Bile duct (tissue), 1 donor: ENCODE results near the genes TUBD1, CA4 and BRIP1.

- PRO-cap, result no peak
Observed at GRCh38 chr17:59350708-59351062, 19.2 kb downstream of the YPEL2 start.

- PRO-cap, result no peak
Observed at GRCh38 chr17:59369311-59369822, 37.9 kb downstream of the YPEL2 start.

- PRO-cap, result no peak
Observed at GRCh38 chr17:59436776-59437406, 105.4 kb downstream of the YPEL2 start.

DNA sequence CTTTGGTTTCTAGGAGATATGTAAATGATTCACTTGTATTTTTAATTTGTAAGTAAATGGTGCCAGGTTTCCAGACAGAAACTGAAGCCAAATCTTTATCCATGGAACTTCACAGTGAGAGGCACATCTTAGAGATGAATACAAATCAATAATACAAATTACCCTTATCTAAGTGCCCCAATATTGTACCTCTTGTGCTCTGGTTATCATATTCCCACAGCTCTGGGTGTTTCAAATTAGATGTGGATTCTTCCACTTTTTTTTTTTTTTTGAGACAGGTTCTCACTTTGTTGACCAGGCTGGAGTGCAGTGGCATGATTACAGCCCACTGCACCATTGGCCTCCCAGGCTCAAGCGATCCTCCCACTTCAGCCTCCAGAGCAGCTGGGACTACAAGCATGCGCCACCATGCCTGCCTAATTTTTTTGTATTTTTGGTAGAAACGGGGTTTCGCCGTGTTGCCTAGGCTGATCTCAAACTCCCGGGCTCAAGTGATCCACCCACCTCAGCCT, 38.0 kb upstream of the DHX40 start:
- PRO-cap, result no peak

- PRO-cap, result no peak
Observed at GRCh38 chr17:59616369-59616819, 3.3 kb upstream of the CLTC start.

DNA sequence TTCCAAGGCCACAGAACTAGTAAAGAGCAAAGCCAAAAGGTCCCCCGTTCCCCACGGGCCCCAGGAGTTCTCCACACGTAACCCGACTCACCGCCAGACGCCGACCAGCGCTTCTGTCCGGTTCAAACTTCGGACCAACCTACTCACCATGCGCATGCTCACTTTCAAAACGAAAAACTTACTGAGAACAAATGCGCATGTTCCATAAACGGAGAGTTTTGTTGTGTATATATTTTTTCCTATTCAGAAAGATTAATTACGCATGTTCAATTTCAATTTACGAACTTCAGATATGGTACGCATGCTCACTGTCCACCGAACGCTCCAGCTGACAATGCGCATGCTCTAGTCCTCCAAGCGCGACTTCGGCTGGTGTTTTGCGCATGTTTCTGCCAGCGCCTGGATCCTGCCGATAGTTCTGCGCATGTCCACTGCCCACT, at the start of gene TUBD1:
Gene TUBD1 (minus strand): TSS at position 338 of the 440 bp plus-strand sequence.
- PRO-cap, result bidirectional peak, plus-strand start outside the sequence, minus-strand start at position 115 of the sequence

DNA sequence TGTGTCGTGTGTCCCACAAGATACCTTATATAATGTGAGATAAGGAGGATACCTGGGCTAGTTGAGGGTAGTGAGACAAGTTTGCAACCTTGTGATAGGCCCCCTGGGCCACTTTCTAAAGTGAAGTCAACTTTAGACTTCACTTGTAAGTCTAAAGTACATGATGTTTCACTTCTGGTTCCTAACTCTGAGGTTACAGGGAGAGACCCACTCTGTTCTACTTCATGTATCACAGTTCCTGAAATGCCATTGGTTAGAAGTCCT, 10.7 kb upstream of the HEATR6 start:
- PRO-cap, result no peak

- PRO-cap, result unidirectional peak, minus-strand start at chr17:60135644
Observed at GRCh38 chr17:60135452-60136058, 14.2 kb upstream of the CA4 start.

DNA sequence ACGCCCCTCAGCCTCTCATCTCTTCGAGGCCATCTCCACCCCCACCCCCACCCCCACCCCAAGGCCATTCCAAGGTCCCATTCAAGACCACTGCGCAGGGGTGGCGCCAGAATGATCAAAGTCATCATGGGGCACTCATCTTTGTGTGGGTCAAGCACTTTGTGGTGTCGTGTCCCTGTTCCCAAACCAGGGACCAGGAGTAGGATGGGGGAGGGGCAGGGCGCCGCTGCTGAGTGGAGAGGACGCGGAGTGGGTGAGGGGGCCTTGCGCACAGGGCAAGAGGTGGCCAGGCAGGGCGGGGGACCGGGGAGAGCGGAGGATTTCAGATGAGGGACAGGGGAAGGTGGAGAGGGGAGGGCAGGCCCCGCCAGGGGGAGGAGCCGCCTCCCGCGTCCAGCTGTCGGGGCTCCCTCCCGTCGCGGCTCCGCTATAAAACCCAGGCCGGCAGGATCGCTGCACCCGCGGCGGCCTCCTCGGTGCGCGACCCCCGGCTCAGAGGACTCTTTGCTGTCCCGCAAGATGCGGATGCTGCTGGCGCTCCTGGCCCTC, at the start of gene CA4:
Gene CA4 (plus strand): TSS at position 458 of the 549 bp plus-strand sequence.
- PRO-cap, result unidirectional peak, plus-strand start at position 458 of the sequence

DNA sequence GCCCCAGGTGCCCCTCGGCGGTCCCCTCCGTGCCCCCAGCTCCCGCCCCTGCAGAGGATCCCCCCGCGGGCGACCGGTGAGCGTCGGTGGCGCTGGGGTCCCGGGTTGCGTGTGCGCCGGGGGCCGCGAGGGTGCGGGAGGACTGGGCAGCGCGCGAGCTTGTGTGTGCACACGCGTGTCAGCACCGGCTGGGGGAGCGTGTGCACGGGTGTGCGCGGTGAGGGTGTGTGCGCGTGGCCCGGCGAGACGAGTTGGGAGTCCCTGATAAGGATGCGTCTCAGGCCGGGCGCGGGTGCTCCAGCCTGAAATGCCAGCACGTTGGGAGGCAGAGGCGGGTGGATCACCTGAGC, 313 bp downstream of the CA4 start:
- PRO-cap, result no peak

DNA sequence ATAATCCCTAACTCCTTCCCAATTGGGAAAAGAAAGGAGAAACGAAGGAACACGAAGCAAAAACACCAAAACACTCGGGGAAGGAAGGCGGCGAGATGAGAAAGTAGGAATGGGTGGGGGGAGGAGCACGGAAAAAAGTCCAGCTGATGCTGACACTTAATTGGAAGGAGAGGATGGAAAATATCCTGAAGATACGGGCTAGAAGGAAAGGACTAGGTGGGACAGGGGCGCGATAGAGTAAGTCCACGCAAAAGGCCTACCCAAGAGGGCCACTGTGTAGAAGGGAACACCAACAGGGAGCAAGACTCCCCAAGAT, 811 bp downstream of the APPBP2 start:
- PRO-cap, result no peak

GRCh38 chr17:60573422-60573993, 26.5 kb upstream of the PPM1D start:
- PRO-cap, result no peak

GRCh38 chr17:61196068-61196912, 203.4 kb upstream of the TBX2 start:
- PRO-cap, result no peak

GRCh38 chr17:61335879-61336382, 63.7 kb upstream of the TBX2 start:
- PRO-cap, result unidirectional peak, minus-strand start at chr17:61336119

DNA sequence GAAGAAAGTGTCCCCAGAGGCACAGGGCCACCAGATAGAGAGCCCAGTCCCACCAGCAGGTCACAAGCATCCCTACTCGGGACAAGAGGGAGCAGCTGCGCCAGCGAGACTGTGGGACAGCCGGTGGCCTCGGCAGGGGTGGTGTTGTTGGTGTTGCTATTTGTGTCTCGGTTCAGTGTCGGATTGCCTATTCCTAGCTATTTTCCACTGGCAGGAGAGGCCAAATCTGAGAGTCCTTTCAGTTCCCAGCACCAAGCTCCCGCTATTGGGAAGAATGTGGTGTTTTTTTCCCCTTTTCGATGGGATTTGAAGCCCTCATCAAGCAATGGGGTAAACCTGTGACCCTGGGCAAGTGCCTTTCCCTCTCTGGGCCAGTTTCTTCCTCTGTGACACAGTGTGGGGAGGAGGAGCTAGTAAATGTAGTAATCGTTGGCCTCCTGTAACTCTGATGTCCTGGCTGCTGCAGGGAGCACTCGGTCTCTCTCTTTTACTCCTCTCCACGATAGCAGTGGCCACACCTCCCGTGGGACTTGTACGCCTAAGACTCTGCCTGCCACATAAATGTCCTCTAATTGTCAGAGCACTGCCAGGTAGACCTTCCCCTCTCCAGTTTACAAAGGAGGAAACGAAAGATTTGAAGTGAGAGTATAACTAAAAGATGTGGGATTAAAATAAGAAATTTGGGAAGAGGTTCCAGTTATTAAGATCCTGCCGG, 22.3 kb upstream of the TBX2 start:
- PRO-cap, result no peak

GRCh38 chr17:61395945-61397054, 3.3 kb upstream of the TBX2 start:
- PRO-cap, result bidirectional peak, plus-strand start at chr17:61396469, minus-strand start at chr17:61396365; bidirectional peak, plus-strand start at chr17:61396794, minus-strand start at chr17:61396843

- PRO-cap, result unidirectional peak, minus-strand start at chr17:61863337; bidirectional peak, plus-strand start at chr17:61863754, minus-strand start at chr17:61863502
Observed at GRCh38 chr17:61862907-61863602, at the start of gene BRIP1. Gene BRIP1 (minus strand): TSS chr17:61863528.

- PRO-cap, result no peak
Observed at GRCh38 chr17:61980518-61981008, 52.8 kb upstream of the INTS2 start.

GRCh38 chr17:62005866-62006730, 59.0 kb downstream of the MED13 start:
- PRO-cap, result no peak

DNA sequence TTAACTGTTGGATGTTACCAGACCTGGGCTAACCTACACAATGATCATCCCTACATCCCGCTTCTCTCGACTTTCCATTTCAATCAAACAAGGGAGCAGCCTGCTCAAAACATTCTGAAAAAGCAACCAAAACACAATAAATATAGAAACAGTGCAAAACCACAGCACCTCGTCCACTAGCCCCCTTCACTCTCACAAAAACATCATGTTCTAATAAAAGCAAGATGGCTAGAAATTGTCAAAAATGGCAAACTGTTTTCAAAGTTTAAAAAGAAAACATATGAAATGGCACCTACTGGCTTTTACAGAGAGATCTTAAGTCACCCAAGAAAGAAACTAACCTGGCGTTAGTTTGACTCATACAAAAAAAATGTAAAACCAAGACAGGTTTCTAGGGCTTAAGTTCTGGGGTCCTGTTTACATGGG, 765 bp downstream of the MED13 start:
- PRO-cap, result no peak